Measurements from ENCODE around the genes MKRN1 and NDUFB2.

DNA sequence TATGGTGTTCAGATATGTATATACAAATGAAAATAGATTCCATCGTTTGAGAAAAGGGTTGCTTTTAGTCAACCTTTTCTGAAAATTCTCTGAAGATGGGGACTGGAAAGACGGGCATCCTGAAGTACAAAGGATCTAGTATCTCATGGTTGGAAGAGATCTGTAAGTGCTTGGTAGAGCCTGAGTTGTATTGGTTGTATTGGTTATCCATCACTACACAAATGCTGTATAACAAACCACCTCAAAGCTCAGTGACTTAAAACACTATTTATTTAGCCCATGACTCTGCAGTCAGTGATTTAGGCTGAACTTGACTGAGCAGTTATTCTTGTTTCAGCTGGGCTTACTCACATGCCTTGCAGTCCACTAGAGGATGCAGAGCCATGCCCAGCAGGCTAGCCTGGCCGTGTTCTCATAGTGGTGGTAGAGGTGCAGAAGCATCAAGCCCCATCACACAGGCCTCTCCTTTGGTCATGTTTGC lies 43.8 kb downstream of the LUC7L2 start:
- PRO-cap, result no peak

- PRO-cap, result no peak
Measured at GRCh38 chr7:139567203-139567694, 43.8 kb downstream of the CLEC2L start.

DNA sequence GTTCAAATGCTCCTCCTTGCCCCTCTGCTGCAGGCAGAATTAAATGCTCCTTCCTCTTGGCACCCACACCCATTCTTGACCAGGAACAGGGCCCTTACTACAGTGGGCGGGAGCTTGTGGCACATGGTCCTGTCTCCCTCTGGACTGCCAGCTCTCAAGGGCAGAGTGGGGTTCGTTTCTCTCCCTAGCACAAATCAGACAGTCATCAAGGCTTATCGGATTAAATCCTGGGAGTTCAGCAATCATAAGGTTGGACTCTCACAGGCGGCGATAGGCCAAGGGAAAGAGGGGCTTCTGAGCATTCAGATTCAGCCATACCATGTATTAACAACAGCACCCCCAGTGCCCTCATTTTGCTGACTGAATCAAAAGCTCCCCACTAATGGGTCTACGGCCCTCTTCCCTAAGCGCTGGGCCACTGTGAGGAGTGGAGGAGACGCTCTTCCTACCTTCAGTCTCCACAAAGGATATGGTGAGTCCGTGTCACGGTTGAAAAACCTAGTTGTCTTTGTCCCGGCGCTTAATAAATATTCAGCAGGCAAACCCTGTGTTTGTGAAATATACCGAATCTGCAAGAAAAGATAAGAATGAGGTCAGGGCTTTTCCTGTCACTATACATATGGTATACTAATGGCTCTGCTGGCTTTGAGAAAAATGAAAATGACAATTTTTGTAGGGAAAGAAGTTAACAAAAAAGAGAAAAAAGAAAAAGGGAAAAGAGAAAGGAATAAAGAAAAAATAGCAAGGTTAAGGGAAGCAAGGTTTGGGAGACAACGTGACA lies 107.4 kb downstream of the CLEC2L start:
- PRO-cap, result no peak

GRCh38 chr7:139693955-139694864 lies 83.6 kb downstream of the HIPK2 start:
- PRO-cap, result no peak

DNA sequence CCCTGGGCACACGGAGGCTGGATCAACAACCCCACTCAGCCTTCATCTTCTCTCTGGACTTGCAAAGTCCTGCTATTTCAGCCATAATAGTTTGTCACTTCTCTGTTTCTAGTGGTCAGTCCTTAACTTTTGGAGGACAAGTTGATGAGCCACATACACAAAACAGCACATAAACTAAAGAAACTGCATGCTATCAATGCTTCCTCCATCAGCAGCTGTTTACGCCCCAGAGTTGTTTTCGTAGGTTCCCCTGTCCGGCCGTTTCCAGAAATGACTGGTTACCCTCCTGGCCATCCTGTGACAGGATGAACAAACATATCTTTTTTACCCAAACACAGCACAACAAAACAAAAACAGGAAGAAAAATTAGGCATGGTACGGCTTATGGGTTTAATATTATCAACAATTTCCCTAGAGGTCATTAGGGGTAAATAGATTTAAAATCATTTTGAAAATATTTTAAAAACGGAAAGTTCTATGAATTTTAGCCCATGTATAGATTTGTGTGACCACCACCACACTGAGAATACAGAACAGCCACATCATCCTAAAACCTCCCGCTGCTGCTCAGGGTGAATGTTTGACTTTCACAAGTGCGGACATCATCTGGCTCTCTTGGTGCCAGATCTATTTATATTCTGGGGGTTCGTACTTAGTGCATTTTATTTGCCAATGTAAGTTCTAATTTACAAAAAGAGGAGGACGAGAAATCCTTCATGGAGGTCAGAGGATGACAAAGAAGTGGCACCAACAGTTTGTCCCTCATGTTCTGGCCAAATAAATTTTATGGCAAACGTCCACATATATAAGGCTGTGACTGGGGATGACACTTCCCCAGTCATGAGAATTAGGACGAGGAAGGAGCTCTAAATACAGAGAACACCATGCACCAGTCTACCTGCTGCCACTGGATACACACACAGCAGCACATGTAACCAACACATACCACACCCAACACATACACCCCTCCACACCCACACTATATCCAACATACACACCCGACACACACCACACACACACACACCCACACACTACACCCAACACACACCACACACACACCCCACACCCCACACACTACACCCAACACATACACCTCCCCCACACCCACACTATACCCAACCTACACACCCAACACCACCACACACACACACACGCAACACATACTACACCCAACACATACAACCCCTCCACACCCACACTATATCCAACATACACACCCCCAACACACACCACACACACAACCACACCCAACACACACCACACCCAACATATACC lies 74.6 kb downstream of the HIPK2 start:
- PRO-cap, result no peak

GRCh38 chr7:139718413-139719397 lies 59.1 kb downstream of the HIPK2 start:
- PRO-cap, result no peak

GRCh38 chr7:139734113-139734644 lies 43.6 kb downstream of the HIPK2 start:
- PRO-cap, result no peak

- PRO-cap, result no peak
Measured at GRCh38 chr7:139756669-139757091, 21.1 kb downstream of the HIPK2 start.

DNA sequence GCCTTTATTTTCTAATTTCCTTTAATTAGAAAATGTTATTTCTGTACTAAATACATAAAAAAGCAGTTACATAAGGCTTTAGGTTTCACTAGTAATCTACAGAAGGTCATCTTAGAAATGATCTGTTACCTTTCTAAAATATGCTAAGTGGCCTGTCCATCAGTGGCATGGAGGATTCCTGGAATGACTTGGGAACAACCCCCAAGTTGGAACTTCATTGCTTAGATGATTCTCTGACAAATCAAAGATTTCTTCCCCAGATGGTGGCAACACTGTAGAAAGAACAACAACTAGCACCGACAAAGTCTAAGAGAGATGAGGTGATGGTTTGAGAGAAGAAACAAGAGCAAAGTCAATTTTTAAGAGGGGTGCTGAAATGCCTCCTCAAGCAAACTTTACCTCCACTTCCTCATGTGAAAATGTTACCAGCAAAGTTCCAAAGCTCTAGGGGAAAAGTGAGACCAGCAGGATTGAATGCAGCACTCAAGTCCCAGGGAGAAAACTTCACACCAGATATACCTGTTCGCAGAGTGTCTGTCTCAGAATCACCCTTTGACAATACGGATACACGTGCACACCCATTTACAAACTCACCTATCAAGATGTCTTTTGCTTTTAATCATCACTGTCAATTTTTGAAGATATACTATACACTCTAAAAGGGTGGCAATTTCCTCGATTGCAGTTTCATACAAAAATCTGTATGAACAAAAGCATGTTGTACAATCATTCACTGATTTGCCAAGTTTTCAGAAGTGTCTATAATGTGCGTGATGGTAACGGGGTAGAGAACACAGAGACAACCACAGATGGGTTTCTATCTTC lies 15.6 kb downstream of the HIPK2 start:
- PRO-cap, result no peak

DNA sequence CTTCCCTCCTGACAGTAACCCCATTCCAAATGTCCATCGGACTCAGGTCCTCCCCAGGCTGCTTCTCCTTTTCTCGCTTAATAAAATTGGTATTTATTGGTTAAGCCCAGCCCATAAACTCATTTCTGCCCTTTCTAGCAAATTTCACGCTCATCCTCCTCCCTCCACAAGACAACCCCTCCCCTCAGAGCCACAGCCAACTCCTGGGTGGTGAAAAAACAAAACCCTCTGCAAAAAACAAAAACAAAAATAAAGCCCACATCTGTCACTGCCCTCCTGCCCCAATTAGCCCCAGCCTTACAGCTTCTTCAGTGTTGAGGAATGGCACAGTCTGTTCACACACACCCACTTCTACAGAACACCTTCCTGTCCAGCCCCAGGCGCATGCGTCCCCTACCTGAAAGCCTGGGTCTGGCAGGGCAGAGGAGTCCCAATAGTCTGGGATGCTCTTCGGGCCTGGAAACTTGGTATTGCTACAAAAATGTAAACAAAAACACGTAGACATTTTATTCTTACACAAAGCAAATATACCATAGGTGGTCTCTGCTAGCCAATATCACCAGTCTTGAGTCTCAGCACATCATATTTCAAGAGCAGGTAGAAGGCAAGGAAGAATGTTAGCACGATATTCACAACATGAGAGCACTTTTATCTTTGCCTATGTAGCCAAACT lies 34.4 kb downstream of the PARP12 start:
- PRO-cap, result no peak

- PRO-cap, result no peak
Measured at GRCh38 chr7:140084863-140085507, 22.2 kb upstream of the PARP12 start.

DNA sequence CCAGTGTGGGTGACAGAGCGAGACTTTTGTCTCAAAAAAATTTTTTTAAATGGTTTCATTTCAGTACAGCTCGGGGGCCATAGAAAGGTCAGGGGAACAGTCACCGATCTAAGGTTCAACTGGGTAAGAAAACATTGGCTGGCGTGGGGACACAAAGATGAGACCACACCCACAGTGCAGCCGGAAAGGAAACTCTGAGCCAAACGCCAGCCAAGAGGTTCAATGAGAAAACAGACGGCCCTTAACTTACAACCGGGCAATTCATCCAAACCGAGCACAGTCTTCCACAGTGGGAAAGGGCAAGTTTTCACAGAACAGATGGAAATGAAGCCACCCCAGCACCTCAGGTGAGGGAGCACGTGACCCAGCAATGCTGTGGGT lies 65.1 kb downstream of the SLC37A3 start:
- PRO-cap, result no peak

GRCh38 chr7:140479040-140479716 lies at the start of gene MKRN1:
MKRN1 (minus strand) TSS chr7:140479505.
- PRO-cap, result bidirectional peak, plus-strand start at chr7:140478982, minus-strand start at chr7:140479066; bidirectional peak, plus-strand start at chr7:140479243, minus-strand start at chr7:140479172; bidirectional peak, plus-strand start at chr7:140479393, minus-strand start at chr7:140479345

DNA sequence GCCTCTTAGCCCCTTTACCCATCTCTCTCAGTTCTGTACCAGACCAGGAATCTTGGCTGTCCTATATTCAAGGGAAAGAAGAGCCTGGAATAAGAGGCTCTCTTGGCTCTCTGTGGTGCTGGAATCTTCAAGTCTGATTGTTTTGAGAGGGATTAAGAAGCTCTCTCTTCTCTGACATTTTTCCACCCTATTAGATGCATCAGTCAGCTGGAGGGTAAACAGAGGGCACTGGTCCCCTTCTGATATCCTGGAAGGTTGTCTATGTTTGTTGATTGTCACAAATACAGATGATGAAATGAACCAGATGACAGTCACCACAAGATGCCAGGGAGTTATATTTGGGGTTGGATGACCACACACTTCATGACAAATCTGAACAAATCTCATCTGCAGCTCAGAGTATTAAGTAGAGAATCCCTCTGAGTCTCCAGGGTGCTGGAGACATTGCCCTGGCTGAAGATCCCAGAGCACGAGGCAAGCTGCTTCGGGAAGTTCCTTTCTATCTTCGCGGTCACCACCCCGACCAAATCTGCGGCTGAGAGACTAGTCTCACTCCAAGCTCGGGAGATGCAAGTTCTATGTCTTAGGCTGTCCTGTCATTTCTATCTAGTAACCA lies 9.1 kb downstream of the DENND2A start:
- PRO-cap, result no peak

GRCh38 chr7:140696495-140697677 lies at the start of gene NDUFB2:
NDUFB2 (plus strand) TSS chr7:140696708.
- PRO-cap, result bidirectional peak, plus-strand start at chr7:140696708, minus-strand start at chr7:140696604; bidirectional peak, plus-strand start at chr7:140696982, minus-strand start at chr7:140696921; bidirectional peak, plus-strand start at chr7:140697457, minus-strand start at chr7:140697393

DNA sequence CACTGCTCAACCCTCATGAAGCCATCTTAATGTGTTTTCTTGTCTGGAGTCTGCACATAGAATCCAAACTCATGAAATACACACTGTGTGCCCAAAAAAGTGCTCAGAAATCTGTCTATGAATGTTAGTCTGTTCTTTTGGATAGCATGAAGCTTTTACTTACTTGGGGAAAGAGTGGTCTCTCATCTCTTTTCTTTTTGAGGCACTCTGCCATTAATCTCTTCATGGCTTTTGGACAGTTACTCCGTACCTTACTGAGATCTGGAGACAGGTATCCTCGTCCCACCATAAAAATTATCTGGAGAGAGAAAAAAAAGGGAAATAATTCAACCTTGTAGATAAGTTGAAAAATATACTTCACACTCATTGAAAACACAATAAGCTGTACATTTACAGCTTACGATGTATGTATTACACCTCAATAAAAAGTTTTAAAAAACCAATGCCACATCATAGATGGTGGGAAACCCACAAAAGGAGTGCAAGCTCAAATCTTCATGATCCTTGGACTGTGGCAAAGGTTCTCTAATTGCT lies 43.2 kb downstream of the NDUFB2 start:
- PRO-cap, result no peak

GRCh38 chr7:140824358-140824751 lies 100.4 kb downstream of the BRAF start:
- PRO-cap, result no peak

- PRO-cap, result no peak
Measured at GRCh38 chr7:141072308-141072954, 1.4 kb upstream of the TMEM178B start.

- PRO-cap, result no peak
Measured at GRCh38 chr7:141656540-141657041, 45.4 kb downstream of the DENND11 start.

DNA sequence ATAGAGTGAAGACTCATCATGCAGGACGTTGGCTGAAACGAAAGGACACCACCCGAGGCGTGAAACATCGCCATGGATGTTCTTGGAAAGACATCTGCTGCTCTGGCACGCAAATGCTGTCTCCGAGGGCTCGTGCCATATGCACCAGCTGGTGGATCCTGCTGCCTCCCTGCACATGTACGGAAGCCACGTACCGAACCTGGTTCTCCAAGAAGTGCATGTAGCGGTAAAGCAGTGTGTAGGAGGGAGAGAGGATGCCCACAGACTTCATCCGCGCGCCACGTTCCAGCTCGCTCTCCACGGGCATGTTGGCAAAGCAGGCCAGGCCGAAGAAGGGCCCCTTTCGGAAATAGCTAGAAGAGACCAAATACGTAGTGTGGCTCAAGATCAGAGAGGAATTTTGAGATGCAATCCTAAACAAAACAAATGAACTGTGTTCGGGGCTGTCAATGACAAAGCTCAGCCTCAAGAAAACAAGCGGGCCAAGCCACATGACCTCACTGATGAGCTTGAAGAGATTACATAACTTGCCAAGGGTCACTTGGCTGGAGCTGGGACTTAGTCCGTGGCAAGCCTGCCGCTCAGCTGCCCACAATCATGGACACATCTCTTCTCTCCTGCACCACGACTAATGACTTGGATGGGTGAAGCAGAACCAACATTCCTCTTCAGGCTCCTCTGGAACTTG lies 16.5 kb downstream of the DENND11 start:
- PRO-cap, result no peak

All from sciatic nerve (tissue), 1 donor.